ENCODE measurements around a stretch of chr5.

DNA sequence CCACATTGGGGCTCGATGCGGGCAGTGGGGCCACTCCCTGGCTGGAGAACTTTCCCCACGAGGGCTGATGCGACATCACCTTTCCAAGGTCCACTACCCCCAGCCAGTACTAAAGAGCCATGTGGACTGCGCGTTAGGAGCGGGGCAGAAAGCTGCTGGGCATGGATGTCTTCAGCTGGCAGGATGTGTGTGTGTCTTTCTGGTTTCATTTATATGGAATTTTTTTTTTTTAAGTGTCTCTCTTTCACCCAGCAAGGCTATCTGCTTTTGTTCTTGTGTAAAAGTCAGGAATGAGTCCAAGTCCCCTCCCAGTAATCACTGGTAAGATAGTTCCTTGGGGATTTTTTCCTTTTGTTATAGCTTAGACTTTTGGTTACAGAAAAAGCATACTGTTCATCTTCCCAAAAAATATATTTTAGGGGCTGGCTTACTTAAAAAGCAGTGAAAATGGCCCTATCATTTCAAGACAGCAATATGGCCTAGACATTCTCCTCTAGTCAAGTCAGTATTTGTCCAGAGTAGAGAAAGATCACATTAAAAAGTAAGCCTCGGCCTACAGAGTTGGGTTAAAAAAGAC, 133.0 kb upstream of the OTULINL start:
- PRO-cap: no peak

DNA sequence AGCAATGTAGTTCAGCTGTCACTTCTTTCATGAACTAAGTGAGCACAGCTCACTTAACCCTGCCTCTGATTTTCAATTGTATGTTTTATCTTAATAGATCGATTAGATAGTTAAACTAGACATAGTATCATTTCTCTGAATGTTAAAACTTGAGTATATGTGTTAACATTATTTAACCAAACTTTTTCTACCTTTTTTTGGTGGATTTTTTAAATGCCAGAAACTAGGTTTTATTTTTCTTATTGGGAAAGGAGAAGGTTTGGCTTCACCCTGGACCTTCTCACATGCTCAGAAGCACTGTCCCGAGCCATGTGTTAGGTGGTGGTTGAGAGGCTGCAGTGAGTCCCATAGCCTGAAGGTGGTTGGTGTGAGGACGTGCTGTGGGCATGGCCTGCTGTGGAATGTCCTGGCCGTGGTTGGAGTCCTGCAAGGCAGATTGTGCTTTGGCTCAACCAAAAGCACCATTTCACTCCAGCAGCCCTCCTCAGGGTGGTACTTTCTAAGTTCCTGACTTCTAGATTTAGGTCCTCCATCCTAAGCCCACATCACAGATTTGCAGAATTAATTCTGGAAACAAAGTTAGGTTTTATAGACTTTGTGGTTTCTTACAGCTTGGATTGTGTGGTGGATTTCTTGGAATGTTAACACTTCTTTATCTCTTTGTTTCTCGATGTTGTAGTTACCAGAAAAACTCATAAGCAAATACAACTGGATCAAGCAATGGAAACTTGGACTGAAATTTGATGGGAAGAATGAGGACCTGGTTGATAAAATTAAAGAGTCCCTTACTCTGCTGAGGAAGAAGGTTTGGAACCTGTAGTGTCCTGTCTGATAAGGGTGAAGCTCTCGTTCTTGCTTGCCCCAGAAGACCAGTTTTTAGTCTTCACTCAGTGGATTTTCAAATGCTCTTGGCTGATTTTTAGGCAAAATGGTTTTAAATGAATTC, 22.6 kb downstream of the OTULIN start:
- PRO-cap: no peak

GRCh38 chr5:14700604-14701350, 36.3 kb downstream of the OTULIN start:
- PRO-cap: no peak

DNA sequence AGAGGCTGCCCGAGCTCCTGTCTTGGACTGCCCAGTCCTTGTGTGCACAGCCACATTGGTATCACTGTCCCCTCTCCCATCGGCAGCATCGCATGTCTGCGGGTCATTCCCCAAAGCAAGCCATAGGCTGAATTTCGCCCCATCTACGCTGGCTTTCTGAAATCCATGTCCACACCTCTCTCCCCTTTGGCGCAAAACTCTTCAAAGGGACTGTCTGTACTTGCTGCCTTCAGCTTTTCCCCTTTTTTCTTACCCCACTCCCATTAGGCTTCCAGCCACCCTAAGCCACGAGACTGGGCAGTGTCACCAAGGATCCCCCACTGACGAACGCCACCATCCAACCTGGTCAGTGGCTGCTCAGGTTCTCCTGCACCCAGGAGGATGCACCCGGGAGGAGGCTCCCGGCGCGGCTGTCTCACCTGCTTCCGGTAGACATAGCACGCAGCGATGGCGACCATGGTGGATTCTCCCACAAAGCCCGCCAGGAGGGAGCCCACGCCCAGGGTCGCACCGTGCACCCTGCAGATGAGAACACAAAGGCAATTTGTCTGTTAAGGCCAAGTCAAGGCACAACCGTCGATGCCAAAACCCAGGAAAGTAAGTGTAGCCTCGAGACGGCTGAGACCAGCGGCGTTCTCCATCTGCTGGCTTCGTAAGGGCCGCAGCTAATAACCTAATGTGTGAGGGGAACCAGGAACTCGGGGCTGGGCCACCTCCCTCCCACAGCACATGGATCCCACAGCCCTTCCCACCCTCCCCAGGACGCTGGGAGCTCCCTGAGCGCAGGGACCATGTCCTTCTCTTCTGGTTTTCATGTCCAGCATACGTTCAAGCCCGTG, 48.2 kb downstream of the OTULIN start:
- PRO-cap: no peak

GRCh38 chr5:14742322-14743099, 78.0 kb downstream of the OTULIN start:
- PRO-cap: no peak

DNA sequence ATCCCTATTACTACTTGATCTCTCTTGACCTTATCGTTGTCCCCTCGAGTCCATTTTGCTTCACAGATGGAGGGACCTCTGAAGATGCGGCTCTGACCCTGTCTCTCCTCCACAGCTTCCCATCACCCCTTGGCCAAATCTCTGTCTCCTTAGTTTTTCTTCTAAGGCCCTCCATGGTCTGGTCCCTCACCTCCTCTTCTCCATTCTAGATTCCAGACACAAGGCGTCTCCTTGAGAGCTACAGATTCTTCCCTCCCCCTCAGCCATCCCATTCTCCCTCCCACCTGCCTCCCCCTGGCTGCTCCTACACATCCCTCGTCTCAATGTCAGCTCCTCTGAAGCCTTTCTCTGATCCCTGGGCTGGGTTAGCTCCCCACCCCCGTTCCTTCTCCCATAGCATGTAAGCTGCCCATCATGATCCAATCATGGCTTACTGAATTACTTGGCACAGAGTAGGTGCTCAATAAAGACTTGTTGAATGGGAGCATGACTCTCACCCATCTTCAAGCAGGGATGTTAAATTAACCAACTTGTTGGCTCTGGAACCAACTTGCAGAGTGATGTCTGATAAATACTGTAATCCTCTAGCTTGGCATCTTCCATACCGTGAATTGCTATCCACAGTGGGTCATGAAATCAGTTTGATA, 69.0 kb downstream of the ANKH start:
- PRO-cap: no peak

DNA sequence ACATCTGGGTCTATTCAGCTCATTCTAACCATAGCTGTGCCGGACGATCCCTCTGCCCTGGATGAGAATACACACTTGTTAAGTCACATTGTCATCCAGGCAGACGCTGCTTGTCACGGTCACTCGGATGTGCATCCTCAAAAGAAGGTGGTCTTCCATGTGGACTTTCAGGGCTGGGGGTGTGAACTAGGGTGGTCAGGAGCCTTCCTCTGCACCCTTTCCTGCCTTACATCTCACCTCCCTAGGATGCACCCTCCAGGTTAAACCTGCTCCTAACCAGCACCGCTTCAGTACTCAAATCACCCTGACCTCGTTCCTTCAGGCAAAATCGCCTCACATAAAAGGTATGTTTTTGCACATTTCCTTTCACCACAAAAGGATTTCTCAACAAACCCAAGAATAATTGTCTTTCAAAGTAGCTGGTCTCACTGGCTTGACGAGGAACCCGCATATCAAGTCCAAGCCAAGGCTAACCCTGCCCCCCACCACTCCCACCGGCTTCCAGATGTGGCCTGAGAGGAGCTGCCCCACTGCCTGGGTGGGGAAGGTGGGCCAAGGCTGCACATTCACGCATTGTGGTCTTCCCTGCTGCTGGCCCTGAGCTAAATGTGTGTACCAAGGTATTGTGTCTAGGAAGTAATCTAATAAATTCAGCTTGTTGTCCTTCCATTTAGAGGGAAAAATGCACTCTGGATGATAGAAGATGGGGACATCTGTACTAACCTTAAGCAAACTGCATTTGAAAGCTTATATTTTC, 21.7 kb downstream of the ANKH start:
- PRO-cap: no peak

GRCh38 chr5:14937015-14937951, 65.7 kb upstream of the ANKH start:
- PRO-cap: no peak

- PRO-cap: no peak
Observed at GRCh38 chr5:15712410-15712813, 212.4 kb downstream of the FBXL7 start.

DNA sequence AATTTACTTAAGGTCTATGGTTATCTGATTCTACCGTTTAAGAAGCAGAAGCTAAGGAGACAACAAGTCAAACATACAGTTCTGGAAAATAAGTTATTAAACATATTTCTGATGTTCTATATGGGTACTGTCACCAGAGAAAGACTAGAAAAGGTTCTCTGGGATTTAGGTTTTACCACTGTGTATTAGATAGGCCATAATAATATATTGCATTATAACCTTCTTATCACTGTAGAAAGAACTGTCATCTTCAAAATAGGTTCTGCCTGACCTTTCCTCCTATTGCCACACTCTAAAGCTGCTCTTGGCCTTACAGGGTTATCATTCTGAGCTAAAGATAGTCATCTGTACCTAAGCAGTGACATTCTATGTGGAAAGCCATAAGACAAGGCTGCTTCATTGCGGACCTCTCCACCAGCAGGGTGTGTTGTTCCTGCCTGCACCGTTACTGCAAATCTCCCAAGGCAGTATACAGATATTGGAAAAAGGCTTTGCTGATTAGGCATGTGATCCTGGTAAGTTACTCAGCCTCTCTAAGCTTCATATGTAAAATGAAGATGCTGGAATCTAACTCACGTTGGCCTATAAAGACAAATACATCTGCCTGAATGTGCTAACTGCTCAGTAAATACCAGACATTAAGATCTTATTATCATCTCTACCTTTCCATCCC, 8.2 kb downstream of the ZNF622 start:
- PRO-cap: no peak

DNA sequence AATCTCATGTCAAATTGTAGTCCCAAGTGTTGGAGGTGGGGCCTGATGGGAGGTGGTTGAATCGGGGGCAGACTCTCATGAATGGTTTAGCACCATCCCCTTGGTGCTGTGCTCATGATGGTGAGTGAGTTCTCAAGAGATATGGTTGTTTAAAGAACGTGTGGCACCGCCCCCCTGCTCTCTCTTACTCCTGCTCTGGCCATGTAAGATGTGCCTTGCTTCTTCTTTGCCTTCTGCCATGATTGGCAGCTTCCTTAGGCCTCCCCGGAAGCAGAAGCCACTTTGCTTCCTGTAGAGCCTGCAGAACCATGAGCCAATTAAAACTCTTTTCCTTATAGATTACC, 28.7 kb upstream of the ZNF622 start:
- PRO-cap: unidirectional peak, minus-strand start at position 182 of the sequence

DNA sequence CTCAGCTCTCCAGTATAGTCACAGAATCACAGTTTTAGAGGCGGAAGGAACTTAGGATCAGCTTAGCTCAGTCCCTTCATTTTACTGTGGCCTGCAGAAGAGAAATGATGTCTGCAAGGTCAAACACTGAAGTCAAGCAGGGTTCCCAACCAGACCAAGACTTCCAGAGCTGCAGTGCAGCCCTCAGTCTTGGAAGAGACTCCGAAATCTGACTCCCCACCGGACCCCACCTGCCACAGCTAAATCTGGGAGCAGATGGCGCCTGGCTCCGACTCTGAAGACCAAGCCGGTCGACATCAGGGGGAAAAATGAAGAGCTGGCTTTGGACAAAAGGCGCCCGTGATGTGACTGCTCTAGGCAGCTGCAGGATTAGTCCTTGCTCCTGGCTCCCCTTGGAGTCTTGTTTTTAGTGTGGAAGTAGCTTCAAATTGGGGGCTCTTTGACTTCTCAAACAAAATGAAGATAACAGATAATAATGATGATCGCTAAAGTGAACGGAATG, 72.4 kb upstream of the ZNF622 start:
- PRO-cap: no peak

DNA sequence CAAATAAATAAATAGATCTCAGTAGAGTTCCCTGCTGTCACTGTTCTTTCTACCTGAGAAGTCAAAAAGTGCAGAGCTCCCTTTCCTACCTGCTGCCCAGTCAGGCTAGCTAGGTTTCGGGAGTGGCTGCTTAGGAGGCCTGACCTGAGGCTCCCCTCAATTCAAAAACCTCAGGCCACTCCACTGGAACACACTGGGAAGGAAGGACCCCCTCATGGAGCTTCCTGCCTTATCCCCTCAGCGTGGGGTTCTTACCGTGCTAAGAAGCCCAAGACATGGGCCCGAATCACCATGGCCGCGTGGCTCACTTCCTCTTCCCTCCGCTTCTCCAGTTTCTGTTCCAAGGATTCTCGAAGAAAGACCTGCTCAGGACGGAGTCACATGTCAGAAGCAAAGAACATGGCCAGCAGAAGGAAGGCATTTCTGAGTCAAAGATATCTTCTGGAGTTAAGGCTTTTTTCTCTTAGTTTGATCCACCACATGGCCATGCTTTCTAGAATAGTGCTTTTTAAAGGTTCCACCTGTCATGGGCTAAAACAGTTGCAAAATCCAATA, 87.6 kb upstream of the RETREG1 start:
- PRO-cap: no peak

DNA sequence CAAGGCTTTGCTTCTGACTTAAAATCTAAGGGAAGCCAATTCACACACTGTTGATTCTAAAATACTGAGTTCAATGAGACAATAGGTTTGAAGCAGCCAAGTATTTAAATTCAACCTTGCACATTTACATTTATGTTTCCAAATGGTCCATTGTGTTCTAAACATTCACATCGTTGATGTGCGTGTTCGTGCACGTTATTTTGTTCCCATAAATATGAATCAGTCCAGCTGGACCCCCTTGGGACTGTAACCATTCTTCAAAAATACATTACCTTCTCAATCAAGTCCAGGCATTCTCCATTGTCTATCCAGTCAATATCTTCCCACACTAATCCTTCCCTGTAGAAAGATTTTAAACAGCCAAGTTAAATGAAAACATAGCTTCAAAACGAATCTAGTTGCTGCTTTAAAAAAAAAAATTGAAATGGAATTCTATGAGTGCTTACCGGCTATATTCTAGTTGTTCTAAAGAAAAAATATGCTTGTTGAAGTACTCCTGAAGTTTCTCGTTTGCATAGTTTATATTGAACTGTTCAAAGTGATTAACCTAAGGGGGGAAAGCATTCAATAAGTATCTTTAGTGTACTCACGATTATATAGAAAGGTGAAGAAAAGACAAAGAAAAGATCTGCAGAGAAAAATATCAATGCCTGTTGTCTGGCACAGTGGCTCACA, 146.5 kb upstream of the RETREG1 start:
- PRO-cap: no peak

DNA sequence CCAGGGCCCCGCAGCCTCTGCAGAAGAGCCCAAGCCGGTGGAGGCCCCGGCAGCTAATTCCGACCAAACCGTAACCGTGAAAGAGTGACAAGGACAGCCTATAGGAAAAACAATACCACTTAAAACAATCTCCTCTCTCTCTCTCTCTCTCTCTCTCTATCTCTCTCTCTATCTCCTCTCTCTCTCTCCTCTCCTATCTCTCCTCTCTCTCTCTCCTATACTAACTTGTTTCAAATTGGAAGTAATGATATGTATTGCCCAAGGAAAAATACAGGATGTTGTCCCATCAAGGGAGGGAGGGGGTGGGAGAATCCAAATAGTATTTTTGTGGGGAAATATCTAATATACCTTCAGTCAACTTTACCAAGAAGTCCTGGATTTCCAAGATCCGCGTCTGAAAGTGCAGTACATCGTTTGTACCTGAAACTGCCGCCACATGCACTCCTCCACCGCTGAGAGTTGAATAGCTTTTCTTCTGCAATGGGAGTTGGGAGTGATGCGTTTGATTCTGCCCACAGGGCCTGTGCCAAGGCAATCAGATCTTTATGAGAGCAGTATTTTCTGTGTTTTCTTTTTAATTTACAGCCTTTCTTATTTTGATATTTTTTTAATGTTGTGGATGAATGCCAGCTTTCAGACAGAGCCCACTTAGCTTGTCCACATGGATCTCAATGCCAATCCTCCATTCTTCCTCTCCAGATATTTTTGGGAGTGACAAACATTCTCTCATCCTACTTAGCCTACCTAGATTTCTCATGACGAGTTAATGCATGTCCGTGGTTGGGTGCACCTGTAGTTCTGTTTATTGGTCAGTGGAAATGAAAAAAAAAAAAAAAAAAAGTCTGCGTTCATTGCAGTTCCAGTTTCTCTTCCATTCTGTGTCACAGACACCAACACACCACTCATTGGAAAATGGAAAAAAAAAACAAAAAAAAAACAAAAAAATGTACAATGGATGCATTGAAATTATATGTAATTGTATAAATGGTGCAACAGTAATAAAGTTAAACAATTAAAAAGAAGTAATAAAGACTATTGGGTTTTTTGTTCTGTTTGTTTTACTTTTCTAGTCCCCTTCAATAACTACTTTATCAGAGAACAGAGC, 58.7 kb downstream of the BASP1 start:
- PRO-cap: no peak

DNA sequence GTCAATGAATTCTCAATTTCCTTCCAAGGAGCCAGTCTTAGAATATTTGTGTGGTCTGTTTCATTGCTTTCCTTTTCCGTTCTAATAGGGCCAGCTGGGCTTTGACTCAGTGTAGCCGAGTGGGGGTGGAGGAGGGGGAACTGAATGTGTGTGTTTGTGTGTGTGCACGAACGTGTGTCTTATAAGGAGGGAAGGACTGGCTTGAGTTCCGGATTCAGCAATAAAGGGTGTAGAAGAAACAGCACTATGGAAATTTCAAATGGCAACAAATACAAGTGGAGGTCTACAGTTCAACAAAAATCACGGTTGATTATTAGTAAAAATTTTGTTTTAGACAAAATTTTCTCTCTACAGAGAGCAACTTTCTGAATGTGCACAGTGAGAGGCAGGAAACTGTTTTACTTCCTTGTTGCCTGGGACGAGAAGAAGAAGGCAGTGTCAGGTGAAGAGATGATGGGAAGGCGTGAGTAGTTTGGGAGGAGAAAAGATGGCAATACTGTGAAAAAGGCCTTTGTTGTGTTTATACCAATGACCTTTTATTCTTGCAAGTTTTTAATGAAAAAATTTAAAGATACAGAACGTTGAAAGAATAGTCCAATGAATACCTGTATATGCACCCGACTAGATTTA, 100.3 kb downstream of the BASP1 start:
- PRO-cap: no peak

GRCh38 chr5:18125413-18125616, 469.7 kb upstream of the H3Y1 start:
- PRO-cap: no peak

DNA sequence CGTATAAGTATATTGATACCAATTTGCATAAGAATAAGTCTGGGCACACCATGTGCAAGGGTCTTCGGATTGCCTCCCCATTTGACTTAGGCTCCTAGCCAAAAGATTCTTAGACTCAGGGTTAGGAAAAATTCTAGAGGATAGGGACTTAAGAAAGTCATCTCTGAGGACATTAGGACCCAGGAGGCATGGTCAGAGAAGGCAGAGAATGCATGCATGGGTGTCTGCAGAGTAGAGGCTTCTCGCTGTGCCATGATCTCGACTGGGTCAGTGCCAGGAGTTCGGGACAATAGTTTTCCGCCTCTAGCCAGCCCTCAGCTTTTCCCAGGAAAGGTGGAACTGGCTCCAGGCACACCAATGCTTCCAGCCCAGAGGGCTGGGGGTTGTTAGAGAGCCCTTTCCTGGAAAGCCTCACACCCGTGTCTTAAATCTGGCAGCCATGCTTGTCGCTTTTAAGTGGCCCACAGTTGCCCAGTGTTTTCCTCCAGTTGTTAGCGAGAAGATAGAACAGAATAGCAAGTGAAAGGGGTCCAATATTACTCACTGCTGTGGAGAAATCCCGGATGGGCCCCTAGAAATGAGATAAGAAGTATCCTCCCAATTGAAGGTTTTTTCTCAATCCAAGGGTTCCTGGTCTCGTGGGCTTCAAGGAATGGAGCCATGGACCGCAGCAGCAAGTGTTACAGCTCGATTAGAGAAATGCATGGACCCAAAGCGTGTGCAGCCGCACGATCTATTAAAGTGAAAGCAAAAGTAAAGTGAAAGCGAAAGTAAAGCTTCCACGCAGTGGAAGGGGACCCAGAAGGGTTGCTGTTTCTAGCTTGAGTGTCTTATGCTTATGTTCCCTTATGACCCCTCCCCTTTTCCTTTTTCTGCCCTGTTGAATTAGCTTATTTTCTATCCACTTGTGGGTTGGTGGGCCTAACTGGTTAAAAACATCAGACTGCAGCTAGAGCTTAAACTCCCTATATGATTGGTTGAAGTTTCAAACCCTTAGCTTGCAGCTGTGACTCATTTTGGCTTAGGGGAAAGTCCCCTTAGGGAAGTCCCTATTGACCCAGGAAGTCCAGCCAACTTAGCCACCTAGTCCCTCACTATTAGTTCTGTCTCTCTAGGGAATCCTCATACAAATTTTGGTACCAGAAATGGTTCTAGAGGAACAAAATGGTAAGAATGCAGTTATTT, 1090.2 kb upstream of the H3Y1 start:
- PRO-cap: no peak

DNA sequence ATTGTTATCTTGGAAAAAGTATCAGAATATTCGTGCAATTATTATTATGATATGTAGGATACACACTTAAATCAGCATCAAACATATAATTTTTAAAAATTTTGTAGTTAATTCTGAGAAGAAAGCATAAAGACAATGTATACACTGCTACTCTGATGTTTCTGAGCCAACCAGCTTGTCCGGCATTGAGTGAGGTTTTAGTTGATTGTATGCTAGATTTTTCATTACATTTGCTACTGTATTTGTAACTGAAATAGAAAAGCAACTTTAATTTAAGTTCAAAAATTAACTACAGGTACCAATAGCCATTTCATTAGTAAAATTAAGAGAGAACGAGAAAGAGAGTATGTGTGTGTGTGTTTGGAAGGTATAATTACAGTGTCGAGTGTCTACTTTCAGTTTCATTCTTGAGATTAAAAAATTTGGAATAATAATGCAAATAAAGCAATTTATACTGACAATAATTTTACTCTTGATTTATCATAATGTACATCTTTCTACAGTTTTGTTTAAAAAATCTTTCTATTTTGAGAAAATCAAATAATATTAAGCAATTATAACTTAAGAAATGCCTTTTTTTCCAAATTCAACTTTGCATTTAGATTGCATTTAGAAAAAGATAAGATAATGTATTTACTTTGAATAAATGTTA, 160.4 kb upstream of the CDH12 start:
- PRO-cap: no peak

DNA sequence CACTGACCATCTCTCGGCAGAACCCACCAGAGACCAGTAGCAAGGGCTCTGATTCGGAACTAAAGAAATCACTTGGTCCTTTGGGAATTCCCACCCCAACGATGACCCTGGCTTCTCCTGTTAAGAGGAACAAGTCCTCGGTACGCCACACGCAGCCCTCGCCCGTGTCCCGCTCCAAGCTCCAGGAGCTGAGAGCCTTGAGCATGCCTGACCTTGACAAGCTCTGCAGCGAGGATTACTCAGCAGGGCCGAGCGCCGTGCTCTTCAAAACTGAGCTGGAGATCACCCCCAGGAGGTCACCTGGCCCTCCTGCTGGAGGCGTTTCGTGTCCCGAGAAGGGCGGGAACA, 83.4 kb downstream of the GOLPH3 start:
- PRO-cap: no peak